Thyroid gland (tissue), 7 donors: ENCODE measurements around the gene SPIRE1.

DNA sequence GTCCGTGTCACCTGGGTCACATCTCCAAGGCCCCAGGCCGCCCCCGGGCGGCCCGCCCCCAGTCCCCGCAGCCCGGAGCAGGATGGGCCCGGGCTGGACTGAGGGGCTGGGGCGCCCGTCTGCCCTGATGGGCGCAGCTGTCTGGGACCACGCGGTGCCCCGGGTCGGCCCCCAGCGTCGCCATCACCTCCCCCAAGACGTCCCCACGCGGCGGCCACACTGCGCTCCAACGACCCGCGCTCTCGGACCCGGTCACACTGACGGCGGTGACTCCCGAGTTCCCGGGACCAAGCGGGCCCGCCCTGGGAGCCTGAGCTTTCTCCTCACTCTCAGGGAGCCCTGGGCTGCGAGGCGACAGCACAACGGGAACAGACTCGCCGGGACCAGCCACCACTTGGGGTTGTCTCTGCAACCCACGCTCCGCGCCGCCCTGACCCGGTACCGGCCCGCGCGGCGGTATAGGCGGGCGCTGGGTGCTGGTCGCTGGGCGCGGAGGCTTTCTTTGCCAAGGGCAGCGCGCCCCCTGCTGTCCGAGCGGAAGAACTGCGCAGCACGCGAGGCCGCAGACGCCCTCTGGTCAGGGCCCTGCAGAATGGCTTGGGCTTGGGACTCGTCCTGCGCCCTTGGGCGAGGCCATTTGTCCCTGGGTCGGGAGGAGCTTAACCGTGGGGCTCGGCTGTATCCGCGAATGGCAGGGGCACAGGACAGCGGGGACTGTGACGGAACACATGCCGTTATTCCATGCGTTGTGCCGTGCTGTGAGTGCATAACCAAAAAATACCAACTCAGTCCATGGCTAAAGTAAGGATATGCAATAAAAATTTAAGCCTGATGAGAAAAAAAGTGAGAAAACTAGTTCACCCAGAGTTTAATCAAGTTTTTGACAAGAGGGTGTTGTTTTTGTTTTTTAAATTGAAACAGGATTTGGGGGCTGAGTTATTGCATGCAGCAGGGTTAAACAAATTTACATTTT lies 54.8 kb upstream of the ANKRD62 start:
- PRO-cap, 2 experiments: peak in 1 of 2 experiments; most common plus-strand start position 590 of the sequence (in 1); most common minus-strand start position 432 of the sequence (in 1)
- RAMPAGE, long total RNA, 5 experiments: no peak in any of the 5 experiments

GRCh38 chr18:12282527-12283146 lies 25.4 kb upstream of the TUBB6 start:
- PRO-cap, 2 experiments: no peak in any of the 2 experiments
- RAMPAGE, long total RNA, 5 experiments: no peak in any of the 5 experiments

- PRO-cap, 2 experiments: peak in 2 of 2 experiments; most common plus-strand start chr18:12307690 (in 2)
- RAMPAGE, long total RNA, 5 experiments: no peak in any of the 5 experiments
Observed at GRCh38 chr18:12307173-12307770, 769 bp upstream of the TUBB6 start.

GRCh38 chr18:12314313-12315114 lies 6.5 kb downstream of the TUBB6 start:
- PRO-cap, 2 experiments: no peak in any of the 2 experiments
- RAMPAGE, long total RNA, 5 experiments: no peak in any of the 5 experiments

DNA sequence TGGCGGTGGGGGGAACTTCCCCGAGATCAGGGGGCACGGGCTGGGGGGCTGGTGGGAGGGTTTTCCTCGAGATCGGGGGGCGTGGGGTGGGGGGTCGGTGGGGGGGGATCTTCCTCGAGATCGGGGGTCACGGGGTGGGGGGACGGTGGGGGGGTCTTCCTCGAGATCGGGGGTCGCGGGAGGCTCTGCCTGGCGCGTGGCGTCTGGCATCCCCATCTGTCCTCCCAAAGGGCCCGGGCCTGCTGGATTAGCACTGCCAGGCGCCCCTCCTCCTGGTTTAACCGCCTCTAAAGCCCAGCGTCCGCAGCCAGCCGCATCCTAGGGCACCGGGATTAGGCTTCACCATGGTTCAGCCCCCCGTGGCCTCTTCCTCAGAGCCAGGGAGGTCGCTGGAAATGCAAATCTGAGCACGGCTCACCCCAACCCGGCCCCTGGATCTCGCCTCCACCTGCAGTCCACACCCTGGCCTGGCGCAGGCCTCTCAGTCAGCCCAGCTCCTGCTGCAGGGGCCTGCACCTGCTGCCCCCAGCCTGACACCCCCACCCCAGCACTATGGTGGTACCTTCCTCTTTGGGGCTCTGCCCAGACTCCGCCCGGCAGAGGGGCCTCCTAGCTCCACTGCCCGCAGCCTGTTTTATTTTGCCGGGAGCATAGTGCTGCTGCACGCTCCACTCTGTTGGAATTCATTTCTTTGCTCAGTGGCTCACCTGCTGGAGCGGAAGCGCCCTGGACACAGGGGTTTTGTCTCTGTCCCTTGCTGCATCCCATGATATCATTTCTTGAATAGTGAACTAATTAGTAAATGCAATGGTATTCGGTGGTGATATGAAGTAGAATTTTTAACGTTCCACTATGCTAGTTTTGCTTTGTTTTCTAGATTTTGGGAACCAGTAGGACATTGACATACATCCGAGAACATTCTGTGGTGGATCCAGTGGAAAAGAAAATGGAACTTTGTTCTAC lies 13.2 kb downstream of the PRELID3A start:
- PRO-cap, 2 experiments: no peak in any of the 2 experiments
- RAMPAGE, long total RNA, 5 experiments: start-site peak on the plus strand in 1 of 5 experiments, centred at position 136 of the sequence, 7 reads per replicate

DNA sequence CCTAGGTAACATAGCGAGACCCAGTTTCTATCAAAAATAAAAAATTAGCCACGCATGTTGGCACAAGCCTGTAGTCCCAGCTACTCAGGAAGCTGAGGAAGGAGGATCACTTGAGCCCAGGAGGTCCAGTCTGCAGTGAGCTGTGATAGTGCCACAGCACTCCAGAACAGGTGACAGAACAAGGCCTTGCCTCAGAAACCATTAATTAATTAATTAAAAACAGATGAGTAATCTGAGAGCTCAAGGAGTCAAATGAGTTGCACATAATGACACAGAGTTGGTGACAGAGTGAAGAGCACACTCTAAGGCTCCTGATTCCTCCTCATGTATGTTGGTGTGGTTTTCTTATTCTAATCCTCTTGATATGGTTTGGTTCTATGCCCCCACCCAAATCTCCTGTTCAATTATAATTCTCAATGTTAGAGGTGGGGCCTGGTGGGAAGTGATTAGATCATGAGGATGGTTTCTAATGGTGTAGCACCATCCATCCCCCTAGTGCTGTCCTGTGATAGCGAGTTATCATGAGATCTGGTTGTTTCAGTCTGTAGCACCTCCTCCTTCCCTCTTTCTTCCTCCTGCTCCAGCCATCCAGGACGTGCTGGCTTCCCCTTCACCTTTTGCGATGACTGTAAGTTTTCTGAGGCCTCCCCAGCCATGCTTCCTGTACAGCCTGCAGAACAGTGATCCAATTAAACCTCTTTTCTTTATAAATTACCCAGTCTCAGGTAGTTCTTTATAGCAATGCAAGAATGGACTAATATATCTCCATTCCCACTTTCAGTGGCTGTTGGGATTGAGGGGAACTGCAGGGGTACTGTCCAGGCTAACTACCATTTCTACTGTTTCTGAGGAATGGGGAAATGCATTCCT lies 19.4 kb downstream of the SPIRE1 start:
- PRO-cap, 2 experiments: no peak in any of the 2 experiments
- RAMPAGE, long total RNA, 5 experiments: no peak in any of the 5 experiments

GRCh38 chr18:12657364-12658350 lies at the start of gene SPIRE1:
Gene SPIRE1 (minus strand): TSS chr18:12658107.
- PRO-cap, 2 experiments: peak in 2 of 2 experiments; most common plus-strand start chr18:12657596 (in 2); most common minus-strand start chr18:12657607 (in 2)
- RAMPAGE, long total RNA, 5 experiments: start-site peak on the plus strand in 2 of 5 experiments, at chr18:12658181-12658230 at its widest, 25 to 262 reads per replicate

DNA sequence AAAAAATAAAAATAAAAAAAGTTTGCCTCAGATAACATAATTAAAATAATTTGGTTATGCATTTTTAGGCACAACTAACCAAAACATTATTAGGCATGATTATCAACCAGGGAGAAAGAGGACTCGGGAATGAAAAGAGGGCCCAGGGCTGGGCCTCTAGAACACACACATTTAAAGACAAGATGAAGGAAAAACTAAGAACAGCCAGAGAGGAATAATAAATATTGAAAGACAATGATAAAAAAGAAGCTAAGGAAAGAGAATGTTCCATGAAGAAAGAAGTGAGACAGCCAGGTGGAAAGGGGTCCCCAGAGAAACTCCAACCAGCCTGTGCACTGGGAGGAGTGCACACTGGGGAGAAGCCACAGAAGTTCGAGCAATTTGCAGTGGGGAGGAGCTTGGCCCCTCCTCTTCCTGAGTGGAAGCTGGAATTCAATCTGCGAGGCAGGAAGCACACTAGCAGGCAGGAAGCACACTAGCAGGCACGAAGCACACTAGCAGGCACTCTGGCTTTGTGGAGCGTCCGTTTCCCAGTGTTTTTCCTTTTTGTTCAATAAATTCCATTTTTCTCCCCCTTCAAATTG lies 21.1 kb upstream of the SPIRE1 start:
- PRO-cap, 2 experiments: peak in 1 of 2 experiments; most common plus-strand start position 459 of the sequence (in 1); most common minus-strand start position 353 of the sequence (in 1)
- RAMPAGE, long total RNA, 5 experiments: no peak in any of the 5 experiments

DNA sequence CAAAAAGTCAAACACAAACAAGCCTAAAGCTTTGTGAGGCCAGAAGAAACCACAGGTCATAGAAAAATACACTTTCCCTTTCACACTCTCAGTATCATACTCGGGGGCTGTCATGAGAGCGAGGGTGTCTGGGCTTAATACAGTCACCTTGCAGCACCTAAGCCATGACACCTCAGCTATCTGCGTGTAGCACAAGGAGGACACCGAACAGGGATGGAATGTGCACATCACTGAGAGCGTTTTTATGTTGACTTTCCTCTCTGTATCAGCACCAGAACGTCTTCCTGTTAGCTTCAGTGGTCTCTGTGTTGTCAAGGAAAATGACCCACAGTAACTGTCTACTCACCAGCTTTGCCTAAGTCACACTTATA lies 26.5 kb upstream of the SEH1L start:
- PRO-cap, 2 experiments: no peak in any of the 2 experiments
- RAMPAGE, long total RNA, 5 experiments: no peak in any of the 5 experiments

DNA sequence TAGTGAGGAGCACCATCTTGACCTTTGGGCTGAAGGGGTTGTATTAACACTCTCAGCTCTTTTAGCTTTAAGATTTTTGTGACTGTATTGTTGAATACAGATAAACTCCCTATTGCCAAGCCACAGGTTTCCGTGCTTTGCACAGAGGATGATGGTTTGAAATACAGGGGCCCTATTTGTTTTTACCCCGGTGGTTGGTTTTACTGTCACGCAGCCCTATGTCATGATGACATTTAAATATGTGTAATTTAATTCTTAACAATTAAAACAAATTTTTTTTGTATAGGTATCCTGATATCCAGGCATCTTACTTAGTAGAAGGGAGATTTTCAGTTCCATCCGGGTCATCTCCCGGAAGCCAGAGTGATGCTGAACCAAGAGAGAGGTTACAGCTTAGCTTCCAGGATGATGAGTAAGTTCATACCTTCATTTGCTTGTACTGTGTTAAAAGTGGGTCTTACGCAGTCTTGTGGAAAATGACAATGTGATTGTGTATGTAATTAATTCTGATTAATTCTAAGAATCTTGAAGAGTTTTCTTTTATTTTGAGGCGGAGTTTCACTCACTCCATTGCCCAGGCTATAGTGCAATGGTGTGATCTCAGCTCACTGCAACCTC lies 10.1 kb downstream of the CEP192 start:
- PRO-cap, 2 experiments: no peak in any of the 2 experiments
- RAMPAGE, long total RNA, 5 experiments: no peak in any of the 5 experiments

- PRO-cap, 2 experiments: no peak in any of the 2 experiments
- RAMPAGE, long total RNA, 5 experiments: no peak in any of the 5 experiments
Observed at GRCh38 chr18:13087020-13087224, 95.8 kb downstream of the CEP192 start.

GRCh38 chr18:13261655-13262199 lies 43.2 kb downstream of the LDLRAD4 start:
- PRO-cap, 2 experiments: no peak in any of the 2 experiments
- RAMPAGE, long total RNA, 5 experiments: no peak in any of the 5 experiments

GRCh38 chr18:13290837-13291777 lies 72.5 kb downstream of the LDLRAD4 start:
- PRO-cap, 2 experiments: no peak in any of the 2 experiments
- RAMPAGE, long total RNA, 5 experiments: no peak in any of the 5 experiments

- PRO-cap, 2 experiments: no peak in any of the 2 experiments
- RAMPAGE, long total RNA, 5 experiments: no peak in any of the 5 experiments
Observed at GRCh38 chr18:13313033-13313851, 94.7 kb downstream of the LDLRAD4 start.

- PRO-cap, 2 experiments: no peak in any of the 2 experiments
- RAMPAGE, long total RNA, 5 experiments: no peak in any of the 5 experiments
Observed at GRCh38 chr18:13434773-13435289, 216.3 kb downstream of the LDLRAD4 start.

DNA sequence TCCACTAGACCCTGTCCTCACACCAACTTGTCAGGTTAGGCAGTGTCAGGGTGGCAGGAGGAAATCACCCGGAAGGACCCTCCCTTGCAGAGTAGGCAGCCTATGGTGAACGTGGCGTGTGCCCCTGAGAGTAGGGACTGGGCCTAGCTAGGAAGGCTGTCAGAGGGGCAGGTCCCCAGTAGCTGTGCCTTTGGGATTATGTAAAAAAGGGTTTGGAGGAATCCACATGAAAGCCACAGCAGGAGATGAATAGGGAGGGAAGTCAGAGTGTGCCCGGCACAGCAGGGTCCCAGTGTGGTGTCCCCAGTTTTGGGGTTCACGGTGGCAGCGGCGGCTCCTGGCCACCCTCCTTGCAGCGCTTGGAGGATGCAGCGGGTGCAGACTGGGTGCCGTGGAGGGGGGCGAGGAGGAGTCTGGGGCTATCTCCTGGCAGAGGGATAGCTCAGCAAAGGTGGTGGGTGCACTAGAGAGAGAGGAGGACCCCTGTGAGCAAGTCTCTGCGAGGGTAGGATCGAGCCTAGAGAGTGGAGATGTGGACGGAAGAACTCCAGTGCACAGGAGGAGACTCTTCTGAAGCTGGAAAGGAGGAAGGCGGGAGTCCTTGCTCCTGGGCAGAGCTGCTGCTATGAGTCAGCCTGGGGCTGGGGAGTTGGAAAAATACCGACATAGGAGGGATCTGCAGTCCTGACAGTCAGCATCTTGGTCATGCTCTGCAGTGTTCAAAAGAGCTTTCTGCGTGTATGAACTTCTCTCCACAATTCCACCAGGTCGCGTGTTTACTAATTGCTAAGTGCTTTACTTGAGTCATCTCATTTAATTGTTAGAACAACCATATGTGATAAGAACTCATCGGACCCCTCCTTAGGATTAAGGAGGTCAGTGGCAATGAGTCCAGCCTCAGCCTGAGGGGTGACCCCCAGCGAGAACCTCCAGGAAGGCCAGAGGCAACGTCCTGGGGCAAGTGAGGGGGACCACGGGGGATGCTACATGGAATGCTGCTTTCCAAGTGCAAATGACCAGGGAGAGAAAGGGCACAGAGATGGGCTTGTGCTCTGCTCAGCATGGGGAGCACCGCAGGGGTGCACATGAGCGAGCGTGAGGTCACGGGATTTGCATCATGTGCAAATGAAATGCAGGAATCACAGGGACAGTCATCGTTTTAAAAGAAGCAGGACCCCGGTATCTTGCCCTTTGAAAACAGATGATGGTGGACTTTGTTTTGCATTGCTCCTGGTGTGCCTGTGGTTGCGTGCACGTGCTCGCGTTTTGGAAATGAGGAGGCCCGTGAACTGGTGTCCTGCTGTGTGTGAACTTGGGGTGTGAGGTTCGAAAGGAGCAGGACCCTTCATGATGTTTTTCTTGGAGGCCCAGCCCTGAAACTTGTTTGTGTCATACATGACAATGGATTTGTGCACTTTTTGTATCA lies 233.9 kb downstream of the LDLRAD4 start:
- PRO-cap, 2 experiments: no peak in any of the 2 experiments
- RAMPAGE, long total RNA, 5 experiments: no peak in any of the 5 experiments

- PRO-cap, 2 experiments: peak in 1 of 2 experiments; most common plus-strand start chr18:13471597 (in 1); most common minus-strand start chr18:13471324 (in 1)
- RAMPAGE, long total RNA, 5 experiments: no peak in any of the 5 experiments
Observed at GRCh38 chr18:13471030-13471871, 252.7 kb downstream of the LDLRAD4 start.

DNA sequence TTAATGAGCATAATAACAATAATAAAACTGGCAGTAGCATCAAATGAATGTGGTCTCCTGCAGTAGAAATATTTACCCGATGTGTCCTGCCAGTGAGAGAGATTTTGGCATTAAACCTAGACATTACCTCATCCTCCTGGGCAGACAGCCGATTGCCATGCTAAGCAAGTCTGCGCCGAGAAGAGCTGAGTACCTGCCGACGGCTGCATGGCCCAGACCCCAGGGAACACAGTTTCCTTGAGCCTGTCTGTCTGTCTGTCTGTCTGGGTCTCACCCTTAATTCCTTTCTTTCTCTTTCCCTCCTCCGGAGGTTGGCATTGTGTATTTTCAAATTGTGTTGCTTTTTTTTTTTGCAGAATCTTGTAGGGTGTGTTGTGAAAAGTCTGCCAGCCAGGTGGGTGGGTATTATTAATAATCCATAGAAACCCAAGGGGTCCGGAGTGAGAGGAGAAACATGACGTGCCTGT lies 225.1 kb downstream of the FAM210A start:
- PRO-cap, 2 experiments: peak in 2 of 2 experiments; most common plus-strand start position 178 of the sequence (in 2)
- RAMPAGE, long total RNA, 5 experiments: no peak in any of the 5 experiments

DNA sequence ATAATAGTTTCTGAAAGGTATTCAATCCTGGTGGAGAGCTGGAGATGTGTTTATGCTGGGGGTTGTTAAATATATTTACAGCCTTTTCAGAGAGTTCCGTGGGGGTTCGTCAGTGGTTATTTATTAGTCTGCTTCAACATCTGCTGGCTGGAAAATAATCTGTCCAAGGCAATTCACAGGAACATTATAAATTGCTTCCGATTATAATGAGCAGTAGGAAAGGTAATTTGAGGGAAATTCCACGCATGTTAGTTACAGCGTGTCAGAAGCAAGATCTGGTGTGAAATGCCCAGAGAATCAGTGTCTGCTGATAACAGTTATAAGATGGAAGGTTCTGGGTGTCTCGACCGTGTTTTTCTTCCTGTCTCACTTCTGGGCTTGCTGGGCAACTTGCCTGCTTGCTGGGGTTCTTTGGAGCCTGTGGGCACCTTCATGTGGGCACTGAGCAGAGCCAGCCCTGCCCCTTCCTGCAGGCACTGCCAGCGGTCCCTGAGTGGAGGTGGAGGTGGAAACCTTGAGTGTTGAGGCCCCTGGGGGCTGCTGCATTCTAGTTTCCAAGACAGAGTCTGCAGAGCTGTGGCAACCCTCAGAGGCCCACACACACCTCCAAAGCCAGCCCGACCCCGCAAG lies 185.8 kb downstream of the FAM210A start:
- PRO-cap, 2 experiments: no peak in any of the 2 experiments
- RAMPAGE, long total RNA, 5 experiments: no peak in any of the 5 experiments

DNA sequence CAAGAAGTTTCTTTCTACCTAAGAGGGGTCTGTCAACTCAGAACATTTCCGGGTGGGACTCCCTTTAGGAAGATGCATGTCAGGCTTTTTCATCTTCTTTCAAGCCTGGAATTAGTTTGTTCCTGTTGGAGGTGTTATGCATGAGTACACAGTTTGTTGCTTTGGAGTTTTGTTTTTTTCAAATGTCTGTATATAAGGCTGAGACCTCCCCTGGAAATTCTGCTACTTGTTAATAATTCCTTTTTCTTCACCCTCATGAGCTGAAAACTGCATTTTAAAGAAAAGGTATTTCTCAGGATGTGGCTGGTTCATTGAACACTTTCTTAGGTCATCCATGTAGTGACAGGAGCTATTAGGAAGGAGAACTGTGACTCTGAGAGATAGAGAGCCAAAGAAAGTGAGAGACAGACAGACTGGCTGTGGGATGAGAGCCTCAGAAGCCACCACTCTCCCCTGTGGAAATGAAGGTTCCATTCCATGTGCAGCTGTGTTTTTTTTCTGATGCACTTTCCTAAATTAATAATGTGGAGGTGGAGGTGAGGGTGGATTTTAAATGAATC lies 113.4 kb downstream of the FAM210A start:
- PRO-cap, 2 experiments: no peak in any of the 2 experiments
- RAMPAGE, long total RNA, 5 experiments: no peak in any of the 5 experiments